Skin of body (tissue), 2 donors: ENCODE measurements around a stretch of chr12.

GRCh38 chr12:31319558-31320571, 6.1 kb downstream of the SINHCAF start:
- RAMPAGE, long total RNA, result no peak

- RAMPAGE, long total RNA, result no peak
These were observed 66.1 kb downstream of the DENND5B start for GRCh38 chr12:31524726-31525346.

DNA sequence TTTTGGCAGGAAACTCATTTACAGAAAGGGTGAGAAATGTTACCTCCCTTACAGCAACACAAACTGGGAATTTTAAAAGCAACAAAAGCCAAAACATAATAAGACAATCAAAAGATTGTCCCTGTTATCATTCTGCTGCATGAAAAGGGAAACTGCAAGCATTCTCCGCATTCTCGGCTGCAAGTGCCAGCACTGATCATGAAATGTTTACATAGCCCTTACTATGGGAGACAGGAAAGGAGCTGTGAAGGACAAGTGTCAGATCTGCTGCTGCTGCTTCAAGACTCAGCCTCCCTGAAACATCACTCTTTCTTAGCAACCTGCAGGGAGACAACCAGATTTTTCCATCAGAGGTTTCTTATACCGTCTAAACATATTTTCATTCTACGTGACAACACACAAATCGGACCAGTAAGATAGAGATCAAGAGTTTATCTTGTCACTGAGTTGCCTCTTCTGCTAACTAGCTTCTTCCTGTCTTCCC, 20.0 kb downstream of the DENND5B start:
- RAMPAGE, long total RNA, result no peak

- RAMPAGE, long total RNA, result no peak
These were observed 4.2 kb downstream of the DENND5B start for GRCh38 chr12:31586630-31587290.

DNA sequence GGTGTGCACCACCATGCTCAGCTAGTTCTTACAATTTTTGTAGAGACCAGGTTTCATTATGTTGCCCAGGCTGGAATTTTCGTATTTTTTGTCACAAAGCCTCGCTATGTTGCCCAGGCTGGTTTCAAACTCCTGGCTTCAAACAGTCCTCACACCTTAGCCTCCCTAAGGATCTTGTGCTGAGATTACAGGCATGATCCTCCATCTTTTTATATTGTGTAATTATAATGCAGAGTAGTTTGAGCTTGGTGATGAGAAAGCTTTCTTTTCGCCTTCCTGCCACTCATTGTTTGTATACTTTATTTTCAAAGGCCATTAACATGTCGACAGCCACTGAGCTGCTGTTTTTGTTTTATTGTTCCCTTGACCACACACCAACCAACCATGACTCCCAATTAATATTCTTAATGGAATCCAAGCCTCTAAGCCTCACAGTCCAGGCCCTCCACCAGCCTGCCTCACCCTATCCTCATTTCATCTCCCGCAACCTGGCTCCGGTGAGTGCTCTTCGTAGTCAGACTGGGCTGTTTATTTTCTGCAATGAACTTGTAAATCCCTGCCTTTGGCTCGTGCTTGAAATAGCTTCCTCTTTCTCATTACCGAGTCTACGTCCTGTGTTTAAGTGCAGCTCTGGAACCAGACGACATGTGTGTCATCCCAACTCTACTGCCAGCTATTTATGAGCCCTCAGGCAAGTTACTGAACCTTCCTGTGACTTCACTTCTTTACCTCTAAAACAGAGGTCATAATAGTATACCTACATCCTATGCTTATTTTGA, 12.5 kb upstream of the ETFBKMT start:
- RAMPAGE, long total RNA, result no peak

GRCh38 chr12:31876560-31877055, 82.6 kb upstream of the RESF1 start:
- RAMPAGE, long total RNA, result no peak

DNA sequence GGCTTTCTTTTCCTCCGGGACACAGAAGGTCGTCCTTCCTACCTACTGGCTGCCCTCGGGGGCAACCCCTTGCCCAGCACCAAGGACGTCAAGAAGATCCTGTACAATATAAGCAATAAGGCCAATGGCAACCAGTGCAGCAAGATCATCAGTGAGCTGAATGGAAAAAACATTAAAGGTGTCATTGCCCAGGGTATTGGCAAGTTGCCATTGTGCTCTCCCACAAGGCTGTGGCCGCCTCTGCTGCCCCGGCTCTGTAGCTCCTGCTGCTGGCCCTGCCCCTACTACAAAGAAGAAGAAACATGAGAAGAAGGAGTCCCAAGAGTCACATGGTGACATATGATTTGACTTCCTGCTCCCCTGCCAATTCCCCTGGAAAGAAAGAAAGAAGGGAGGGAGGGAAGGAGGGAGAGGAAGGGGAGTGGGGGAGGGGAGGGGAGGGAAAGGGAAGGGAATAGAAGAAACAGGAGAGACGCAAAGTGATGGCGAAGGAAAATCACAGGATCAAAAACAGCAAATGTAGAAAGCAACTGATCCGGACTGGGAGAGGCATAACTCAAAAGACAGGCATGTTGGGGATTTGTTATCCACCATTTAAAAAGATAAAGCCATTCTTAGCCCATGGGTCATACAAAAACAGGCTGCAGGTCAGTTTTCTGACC, 61.3 kb upstream of the RESF1 start:
- RAMPAGE, long total RNA, result no peak

- RAMPAGE, long total RNA, result no peak
These were observed 25.3 kb downstream of the RESF1 start for GRCh38 chr12:31984221-31985182.

GRCh38 chr12:32411556-32412178, 12.3 kb downstream of the FGD4 start:
- RAMPAGE, long total RNA, result no peak

GRCh38 chr12:32450862-32451194, 51.5 kb downstream of the FGD4 start:
- RAMPAGE, long total RNA, result no peak

GRCh38 chr12:32486227-32486592, 86.9 kb downstream of the FGD4 start:
- RAMPAGE, long total RNA, result no peak

DNA sequence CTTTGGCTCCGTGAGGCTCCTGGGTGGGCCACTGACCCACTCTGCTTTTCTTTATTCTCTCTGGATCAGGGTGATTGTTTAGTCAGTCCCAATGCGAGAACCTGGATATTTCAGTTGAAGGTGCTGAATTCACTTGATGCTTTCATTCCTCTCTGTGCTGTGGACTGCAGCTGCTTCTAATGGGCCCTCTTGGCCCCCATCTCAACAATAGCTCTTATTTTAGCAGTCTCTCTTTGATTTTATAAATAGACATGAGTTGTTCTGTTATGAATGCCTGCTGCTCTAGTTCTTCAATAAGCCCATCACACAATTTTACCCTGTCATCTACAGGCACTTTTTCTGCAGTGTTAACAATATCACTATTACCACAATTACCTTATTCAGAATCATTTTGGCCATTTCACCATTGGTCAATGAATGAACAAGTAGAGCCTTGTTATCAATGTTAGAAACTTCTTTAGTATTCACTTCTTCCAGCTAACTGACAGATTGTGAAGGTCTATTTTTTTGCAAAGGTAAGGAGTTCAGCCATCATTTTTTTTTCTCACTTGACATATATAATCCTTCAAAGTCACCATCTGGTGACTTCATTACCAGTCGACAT, 54.2 kb upstream of the YARS2 start:
- RAMPAGE, long total RNA, result no peak

GRCh38 chr12:34311664-34312183, 289.4 kb downstream of the ALG10 start:
- RAMPAGE, long total RNA, result no peak

DNA sequence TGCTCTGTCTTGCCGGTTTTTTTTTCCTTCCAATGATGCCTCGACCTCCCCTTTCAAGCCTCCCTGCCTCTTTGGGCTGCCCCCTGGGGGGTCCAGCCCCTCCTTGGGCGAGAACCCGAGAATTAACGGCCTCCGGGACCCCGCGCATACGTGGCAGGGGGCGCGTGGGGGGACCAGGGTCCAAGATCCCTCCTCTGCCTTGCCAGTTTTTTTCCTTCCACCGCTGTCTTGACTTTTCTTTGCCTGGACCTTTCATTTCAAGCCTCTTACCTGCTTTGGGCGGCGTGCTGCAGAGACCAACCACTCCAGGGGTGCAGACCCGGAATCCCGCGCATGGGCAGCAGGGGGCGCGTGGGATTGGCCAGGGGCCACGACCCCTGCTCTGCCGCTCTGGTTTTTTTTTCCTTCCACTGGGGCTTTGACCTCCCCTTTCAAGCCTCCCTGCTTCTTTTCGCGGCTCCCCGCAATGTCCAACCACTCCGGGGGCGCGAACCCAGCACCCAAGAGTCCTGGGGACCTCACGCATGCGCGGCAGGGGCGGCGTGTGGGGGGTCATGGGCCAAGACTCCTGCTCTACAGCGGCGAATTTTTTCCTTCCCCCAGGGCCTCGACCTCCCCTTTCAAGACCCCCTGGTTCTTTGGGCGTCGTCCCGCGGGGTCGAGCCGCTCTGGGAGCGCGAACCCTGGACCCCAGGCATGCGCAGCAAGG, 325.0 kb downstream of the ALG10 start:
- RAMPAGE, long total RNA, result no peak

- RAMPAGE, long total RNA, result no peak
These were observed 68.4 kb downstream of the ALG10B start for GRCh38 chr12:38384780-38385610.

GRCh38 chr12:38881817-38882052, 23.7 kb downstream of the CPNE8 start:
- RAMPAGE, long total RNA, result no peak

DNA sequence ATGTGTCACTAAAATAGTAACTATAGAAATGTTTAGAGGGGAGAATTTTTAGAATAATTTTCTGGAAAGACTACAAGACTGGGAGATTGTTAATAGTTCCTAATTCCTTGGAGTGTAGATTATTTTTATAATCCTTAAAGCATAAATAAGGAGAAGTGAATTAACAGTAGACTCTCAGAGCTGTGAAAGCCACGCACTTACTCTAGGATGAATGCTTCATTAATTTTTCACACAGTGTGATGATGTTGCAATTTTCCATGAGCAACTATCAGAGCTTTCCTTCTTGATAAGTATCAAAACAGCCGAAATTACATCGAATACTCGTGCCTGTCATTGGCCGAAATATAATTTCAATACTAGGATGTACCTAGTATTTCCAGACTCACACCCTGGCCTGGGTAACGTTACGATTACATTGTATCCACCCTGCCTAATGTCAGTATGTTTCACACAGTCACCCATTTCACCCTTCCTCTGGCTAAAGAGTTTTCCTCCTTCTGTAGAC, 1.1 kb downstream of the KIF21A start:
- RAMPAGE, long total RNA, result no peak

DNA sequence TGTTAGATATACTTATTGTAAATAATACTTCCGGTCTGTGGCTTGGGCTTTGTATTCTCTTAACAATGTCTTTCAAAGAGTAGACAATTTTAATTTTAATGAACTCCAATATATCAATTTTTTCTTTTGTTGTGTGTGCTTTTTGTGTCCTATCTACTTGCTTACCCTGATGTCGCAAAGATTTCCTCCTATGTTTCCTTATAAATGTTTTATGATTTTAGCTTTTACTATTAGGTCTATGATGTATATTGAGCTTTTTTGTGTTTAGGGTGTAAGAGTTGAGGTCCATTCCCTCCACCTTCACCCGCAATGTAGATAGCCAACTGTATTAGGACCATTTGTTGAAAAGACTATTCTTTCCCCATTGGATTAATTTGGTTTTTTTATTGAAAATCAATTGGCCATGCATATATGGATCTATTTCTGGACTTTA, 182.9 kb downstream of the C12orf40 start:
- RAMPAGE, long total RNA, result no peak

GRCh38 chr12:40107498-40107895, 1.6 kb upstream of the SLC2A13 start:
- RAMPAGE, long total RNA, result no peak

- RAMPAGE, long total RNA, result no peak
These were observed 103.7 kb downstream of the PDZRN4 start for GRCh38 chr12:41291791-41292175.